SK-N-MC (cell line): ENCODE data around the genes TNRC6A and ARHGAP17.

DNA sequence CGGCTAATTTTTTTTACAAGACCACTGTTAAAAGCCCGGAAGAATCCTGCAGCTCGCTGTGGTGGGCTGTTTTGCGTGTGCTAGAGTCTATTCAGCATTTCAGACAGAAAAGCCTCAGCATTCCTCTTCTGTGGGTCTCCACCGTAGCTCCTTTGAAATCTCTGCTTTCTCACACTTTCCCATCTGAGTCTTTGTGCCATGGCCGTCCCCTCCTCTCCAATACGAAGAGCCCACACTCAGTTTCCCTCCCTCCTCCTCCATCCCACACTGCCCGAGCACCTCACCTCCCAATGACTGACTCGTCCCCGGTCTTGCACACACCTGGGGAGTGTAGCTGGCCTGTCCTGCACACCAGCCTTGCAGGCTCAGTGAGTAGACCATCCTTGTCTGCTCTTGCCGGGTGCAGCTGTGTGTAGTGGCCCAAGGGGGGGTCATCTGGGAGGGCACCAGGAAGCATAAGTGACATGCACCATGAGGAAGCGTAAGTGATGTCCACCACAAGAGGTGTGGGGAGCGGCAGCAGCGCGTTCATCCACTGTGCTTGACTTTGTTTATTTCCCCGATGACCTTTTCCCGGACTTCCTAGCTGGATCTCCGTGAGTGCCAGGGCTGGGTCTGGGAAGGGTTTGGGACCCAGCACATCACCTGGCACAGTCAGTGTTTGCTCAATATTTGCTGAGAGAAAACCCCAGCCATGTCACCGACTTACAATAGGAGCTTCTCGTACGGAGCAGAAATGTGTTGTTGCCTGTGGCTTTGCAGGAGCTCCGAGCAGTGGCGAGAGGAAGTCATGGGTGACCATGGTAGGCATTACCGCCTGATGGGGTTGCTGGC, 45.5 kb upstream of the CDR2 start:
- RRBS = 100% methylated on average over 1 of the region's 24 CpGs

DNA sequence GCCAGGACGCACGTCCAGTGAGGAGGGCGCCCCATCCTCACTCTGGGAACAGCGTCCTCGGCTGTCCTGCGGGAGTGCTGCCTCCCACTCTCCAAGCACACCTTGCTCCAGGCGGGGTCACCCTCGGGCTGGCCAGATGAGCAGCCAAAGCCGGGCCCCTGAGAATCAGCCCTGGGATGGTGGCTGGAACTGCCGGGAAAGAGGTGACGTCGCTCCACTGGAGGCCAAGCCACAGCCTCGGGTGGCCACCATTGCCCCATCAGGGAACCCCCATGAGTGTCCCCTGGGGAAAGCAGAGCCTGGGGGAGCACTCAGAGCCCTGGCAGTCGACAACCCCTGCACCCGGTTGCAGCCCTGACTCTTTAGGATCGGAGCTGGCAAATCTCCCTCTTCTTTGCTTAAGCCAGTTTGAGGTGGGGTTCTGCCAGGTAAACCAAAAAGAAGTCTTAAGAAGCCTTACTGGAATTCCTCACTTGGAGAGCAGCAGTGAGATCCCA, 51.1 kb upstream of the CDR2 start:
- RRBS = no CpG with 5 or more reads among the region's 16 CpGs

GRCh38 chr16:22782230-22782962, 31.6 kb upstream of the HS3ST2 start:
- RRBS = no CpG with 5 or more reads among the region's 6 CpGs

DNA sequence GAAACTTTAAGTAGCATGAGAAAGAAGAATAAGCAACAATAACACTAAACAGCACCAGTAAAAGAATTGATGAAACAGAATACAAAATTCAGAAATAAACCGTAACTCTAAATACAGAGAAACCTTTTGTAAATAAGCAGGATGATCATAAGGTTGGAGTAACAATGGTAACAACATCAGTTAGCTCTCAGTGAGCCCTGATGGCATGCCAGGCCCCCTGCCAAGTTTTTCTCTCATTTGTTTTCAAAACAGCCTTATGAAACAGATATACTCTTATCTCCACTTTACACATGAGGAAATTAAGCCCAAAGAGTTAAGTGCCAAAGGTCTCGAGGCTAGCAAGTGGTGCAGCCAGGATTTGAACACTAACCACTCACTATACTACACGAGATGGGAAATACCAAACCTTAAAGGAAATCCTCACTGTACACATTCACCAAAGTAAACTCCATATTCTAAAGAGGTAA, 15.0 kb downstream of the USP31 start:
- RRBS = no CpG with 5 or more reads among the region's 3 CpGs

DNA sequence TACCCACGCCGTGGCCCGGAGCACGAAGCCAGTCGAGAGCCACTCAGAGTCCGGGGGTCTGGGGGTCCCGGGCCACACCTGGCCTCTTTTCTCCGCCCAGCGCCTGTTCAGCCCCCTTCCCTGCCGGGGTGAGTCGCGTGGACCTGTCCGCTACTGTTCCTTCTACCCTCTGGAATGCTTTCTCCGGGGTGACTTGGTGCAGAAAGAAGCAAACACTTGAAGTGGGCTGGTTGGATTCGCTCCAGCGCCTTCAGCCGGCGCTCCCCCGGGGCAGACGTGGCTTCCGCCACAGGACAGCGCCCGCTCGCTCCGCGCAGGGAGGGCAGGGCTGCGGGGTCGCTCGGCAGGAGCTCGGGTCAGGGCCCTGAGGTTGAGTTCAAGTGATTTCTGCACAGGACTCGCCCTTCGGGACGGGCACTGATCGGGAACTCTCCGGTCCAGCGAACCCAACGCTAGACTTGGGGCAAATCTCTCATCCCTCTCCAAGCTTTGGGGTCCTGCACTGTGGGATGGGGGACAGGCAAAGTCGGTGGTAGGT, 525 bp downstream of the SCNN1G start:
- RRBS = 15% methylated on average over 11 of the region's 38 CpGs

- RRBS = no CpG with 5 or more reads among the region's 14 CpGs
Observed at GRCh38 chr16:23384791-23385350, 68.1 kb downstream of the COG7 start.

- RRBS = no CpG with 5 or more reads among the region's 5 CpGs
Observed at GRCh38 chr16:23473958-23474371, 21.0 kb upstream of the COG7 start.

DNA sequence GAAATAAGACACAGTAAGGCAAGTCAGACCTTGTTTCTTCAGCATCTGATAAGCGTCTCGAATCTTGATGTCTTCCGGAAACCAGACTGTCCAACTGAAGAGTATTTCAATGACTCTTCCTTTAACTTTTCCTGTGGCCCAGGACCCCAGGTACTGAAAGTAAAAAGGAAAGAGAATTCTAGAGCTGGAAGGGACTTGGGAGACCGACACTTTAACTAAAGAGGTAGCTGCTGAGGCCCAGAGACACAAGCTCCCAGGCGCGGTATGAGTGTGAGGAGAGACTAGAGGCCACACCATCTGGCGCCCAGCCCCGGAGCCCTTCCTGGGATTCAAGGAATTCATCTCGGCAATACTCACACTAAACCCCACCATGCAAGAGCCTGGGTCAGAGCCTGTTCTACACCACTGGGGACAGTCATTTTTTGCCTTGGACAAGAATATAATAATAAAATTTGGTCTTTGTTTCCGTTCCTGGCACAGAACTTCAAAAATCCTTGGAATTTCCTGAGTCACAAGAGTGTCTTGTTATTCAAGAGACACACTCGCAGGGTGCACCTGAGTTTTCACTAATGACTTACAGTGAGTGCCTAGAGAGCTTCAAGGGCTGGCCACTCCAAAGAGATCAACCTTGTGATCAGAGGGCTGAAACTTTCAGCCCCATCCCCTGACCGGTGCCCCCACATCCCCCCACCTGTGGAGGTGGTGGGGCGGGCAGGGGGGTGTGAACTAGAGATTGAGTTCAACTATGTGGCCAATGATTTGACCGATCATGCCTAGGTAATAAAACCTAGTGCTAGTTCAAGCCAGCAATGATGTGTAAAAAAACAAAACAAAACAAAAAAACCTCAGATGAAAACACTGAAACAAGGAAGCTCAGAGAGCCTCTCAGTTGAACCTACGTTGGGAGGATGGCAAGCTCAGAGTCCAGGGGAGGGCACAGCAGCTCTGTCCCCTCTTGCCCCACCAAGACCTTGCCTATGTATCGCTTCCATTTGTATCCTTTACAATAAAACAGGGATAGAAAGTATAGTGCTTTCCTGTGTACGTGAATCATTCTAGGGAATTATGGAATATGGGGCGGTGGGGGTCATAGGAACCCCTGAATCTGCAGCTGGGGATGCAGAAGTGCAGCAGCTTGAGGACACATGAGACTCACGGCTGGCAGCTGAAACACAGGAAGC, 18.3 kb downstream of the GGA2 start:
- RRBS = no CpG with 5 or more reads among the region's 19 CpGs

GRCh38 chr16:23518061-23519016, 8.0 kb upstream of the GGA2 start:
- RRBS = no CpG with 5 or more reads among the region's 6 CpGs

GRCh38 chr16:23557912-23558373, 416 bp downstream of the UBFD1 start:
- RRBS = no CpG with 5 or more reads among the region's 37 CpGs

- RRBS = no CpG with 5 or more reads among the region's 10 CpGs
Observed at GRCh38 chr16:23570664-23571676, 13.4 kb downstream of the UBFD1 start.

DNA sequence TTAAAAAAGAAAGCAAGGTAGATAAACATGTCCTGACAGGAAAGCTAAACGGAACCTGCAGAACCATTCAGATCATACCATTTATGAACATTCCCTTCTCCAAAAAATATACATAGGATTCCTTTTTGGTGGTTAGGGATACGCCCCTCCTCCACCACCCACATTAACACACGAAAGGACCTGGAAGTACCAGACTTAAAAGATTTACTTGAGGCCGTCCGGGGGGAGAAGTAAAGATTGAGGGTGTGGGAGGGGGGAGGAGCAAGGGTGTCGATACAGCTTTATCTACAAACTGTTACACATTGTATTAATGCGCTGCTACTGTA, 564 bp downstream of the PALB2 start:
- RRBS = no CpG with 5 or more reads among the region's 7 CpGs

DNA sequence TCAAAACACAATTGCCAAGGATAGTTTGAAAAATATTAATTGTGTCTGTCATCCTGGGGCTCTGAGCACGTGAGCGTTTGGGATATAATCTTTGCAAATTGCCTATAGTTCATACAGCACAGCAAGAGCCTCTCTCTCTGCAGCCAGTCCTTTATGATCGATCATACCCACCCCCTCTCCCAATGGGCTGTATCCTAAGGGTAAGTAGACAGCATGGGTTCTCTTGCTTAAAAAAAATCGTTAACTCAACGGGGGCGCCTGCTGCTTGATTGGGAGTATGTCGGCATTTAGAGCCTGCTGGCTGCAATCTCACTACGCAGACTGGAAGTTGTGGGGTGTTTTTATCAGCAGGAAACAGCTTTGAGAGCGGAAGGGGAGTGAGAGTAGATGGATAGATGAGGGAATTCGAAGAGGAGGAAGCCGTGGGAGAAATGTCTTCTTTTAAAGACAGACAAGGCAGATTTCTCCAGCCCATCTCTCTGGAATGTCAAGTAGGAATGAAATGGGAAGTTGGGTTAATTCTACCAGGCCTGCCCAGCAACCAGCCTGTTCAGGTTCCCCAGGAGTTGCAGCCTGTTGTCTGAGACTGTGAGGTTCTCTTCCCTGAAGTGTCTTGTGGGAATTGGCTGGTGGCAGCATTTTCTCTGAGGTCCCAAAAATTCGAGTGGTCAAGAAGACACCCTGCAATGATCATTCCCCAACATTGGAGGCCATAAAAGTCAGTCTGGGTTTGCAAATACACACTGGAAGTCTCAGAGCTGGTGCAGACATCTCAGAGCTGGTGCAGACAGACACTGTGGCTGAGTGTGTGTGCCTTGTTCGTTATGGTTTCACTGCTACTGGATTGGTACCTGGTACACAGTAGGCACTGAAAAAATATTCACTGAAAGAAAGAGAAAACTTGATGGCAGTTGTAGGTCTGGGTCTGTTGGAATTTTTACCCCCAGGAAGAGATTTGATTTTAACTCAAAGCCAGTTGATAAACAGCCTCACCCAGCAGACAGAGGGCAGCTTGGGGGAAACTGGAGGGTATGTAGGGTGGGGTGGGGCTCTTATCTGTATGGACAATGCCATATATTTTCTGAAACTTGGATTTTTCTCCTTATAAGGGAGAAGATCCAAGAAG, 65.7 kb downstream of the PRKCB start:
- RRBS = no CpG with 5 or more reads among the region's 13 CpGs

- RRBS = 1% methylated on average over 40 of the region's 92 CpGs
Observed at GRCh38 chr16:24728861-24729995, at the start of gene TNRC6A. TSS of gene TNRC6A (plus strand) at chr16:24729651.

- RRBS = no CpG with 5 or more reads among the region's 5 CpGs
Observed at GRCh38 chr16:24730541-24730762, 1.0 kb downstream of the TNRC6A start.

DNA sequence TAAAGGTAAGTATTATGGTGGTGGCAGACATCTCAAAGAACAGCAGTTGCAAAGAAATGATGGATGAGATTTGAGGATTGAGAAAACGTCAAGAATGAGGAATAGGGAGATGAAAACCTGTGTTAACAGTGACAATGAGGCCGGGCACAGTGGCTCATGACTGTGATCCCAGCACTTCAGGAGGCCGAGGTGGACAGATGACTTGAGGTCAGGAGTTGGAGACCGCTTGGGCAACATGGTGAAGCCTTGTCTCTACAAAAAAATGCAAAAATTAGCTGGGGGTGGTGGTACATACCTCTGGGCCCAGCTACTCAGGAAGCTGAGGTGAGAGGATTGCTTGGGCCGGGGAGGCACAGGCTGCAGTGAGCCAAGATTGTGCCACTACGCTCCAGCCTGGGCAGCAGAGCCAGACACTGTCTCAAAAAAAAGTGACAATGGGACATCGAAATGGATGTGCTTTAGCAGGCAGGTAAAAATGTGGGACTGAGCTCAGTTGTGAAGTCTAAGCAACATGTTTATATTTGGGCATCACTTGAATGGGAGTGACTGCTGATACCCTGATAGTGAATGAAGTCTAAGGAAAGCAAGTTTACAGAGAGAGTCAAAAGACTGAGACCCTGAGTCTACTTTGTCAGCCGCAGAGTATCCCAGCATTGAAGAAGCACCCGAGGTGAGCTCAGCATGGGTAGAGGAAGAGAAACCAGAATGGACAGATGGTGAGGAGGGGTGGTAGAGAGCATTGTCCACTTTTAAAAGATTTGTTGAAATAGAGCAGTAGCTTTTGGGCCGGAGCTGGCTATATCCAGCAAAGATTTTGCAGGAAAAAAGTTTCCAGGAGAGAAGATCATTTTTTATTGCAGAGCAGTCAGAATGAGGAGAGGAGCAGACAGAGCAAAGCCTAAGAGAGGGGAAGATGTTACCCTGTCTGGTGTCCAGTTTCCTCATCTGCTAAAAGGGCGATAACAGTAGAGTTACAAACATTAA, 43.3 kb upstream of the SLC5A11 start:
- RRBS = no CpG with 5 or more reads among the region's 11 CpGs

GRCh38 chr16:25015202-25015701, at the start of gene ARHGAP17:
TSS of gene ARHGAP17 (minus strand) at chr16:25015369.
- RRBS = 2% methylated on average over 20 of the region's 50 CpGs

DNA sequence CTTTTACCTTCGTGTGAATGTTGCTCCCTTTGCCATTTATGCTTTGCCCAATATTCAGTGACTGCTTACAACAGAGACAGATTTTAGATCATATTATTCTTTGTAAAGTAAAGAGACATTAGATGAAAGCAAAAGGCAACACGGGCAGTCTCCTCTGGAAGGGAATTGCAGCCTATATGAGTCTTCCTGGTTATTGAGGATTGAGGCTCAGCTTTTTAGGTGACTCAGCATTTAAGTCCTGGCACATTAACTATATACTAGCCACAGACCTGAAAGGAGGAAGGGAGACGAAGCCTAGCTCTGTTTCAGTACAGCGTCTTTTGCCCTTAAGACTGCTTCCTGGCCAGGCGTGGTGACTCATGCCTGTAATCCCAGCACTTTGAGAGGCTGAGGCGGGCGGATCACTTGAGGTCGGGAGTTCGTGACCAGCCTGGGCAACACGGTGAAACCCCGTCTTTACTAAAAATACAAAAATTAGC, 33.3 kb upstream of the ARHGAP17 start:
- RRBS = no CpG with 5 or more reads among the region's 11 CpGs

DNA sequence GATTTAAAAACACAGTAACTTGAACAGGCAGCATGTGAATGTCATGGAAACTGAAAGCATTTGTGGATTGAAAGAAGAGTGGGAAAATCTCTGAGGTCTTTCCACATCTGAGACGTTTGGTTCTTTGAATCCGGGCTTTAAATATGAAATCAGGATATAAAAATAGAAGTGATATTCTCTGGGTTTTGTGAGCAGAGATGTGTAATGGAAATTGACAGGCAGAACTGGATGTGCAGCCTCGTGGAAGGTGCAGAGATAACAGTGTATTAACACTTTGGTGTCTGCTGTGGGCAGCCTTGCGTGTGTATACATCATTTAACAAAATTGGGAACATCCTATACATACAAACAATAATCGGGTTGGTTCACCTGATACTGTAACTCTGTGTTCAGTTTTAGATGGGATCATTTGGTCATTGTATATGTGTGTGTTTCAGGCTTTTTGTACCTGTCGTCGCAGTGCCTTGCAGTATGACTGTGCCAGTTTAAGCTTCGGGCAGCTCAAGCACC, 36.7 kb upstream of the ARHGAP17 start:
- RRBS = no CpG with 5 or more reads among the region's 8 CpGs

- RRBS = no CpG with 5 or more reads among the region's 13 CpGs
Observed at GRCh38 chr16:25118259-25118972, 6.9 kb downstream of the LCMT1 start.